Cardiac atrium fibroblast (primary cell): ENCODE results near the genes SARNP, SUOX, ESYT1 and RBMS2.

- RAMPAGE, long total RNA, result no peak
Measured at GRCh38 chr12:55703757-55704772, 3.6 kb downstream of the ITGA7 start.

DNA sequence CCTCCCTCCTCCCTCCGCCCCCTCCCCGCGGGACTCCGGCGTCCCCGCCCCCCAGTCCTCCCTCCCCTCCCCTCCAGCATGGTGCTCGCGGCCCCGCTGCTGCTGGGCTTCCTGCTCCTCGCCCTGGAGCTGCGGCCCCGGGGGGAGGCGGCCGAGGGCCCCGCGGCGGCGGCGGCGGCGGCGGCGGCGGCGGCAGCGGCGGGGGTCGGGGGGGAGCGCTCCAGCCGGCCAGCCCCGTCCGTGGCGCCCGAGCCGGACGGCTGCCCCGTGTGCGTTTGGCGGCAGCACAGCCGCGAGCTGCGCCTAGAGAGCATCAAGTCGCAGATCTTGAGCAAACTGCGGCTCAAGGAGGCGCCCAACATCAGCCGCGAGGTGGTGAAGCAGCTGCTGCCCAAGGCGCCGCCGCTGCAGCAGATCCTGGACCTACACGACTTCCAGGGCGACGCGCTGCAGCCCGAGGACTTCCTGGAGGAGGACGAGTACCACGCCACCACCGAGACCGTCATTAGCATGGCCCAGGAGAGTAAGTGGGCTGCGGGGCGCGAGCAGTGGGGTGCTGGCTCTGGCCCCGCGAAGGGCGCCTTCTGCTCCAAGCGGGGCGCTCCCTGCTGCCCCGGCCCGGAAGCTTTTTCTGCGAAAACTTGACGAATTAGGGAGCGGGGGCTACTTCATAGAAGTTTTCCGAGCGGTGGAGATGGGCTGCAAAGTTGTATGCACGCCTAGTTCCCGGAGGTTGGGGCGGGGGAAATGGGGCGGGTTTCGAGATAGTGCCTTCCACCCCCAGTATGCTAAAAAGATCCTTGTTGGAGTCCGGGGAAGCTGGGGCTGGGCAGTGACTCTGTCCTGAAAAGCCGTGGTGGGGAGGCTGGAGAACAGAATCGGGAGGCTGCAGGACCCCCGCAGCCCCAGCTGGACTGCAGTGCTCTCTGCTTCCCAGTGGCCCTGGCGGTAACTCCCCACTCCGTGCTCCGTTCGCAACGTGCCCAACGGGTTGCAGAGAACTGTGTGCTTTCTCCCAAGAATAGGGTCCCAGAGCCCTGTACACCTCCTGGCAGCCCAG lies 647 bp downstream of the GDF11 start:
- RAMPAGE, long total RNA, result no peak

DNA sequence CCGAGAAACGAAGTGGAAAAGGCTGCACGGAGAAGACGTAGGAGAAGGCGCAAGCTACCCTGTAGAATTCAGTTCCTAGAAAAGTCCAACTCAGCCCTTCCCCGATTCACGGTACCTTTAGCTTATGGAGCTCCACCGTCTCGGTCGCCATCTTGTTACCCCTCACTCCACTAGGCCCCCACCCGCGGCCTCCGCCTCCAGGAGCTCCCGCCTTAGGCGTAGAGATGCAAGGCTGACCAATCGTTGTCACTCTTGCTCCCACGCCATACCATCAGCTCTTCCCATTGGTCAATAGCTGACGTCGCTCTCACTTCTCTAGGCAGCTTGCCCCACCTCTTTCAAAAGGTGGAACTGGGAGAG lies at the start of gene SARNP:
Gene SARNP, minus strand, starts transcription at position 174 of the 360 bp plus-strand sequence.
- RAMPAGE, long total RNA, result start-site peak on the minus strand centred at position 173 of the sequence, 27 bp wide, 1,659 and 450 reads in 2 replicates

DNA sequence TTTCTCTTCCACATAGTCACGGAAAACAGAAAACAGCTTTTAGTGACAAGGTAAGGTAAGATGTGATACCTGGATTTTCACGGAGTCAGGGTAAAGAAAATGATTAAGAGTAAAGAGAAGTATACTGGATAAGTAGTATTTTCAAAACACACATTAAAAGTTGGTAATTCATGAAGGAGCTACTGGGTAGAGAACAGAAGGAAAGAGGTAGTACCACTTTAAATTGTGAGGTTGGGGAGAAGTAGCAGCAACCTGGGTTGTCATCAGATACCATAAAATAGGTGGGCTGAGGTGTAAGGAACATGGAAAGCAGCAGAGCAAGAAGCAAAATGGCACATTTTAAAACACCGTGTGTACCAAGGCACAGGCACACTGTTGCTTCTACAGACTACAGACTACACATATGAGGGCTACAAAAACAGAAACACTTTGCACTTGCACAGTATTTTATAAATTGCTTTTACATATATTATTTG lies 1.9 kb downstream of the PYM1 start:
- RAMPAGE, long total RNA, result no peak

GRCh38 chr12:55926708-55927613 lies 733 bp downstream of the PYM1 start:
- RAMPAGE, long total RNA, result no peak

GRCh38 chr12:55931278-55931859 lies 407 bp downstream of the DGKA start:
- RAMPAGE, long total RNA, result no peak

- RAMPAGE, long total RNA, result no peak
Measured at GRCh38 chr12:55955382-55955887, 10.4 kb downstream of the PMEL start.

GRCh38 chr12:55991293-55991698 lies 5.8 kb upstream of the SUOX start:
- RAMPAGE, long total RNA, result no peak

DNA sequence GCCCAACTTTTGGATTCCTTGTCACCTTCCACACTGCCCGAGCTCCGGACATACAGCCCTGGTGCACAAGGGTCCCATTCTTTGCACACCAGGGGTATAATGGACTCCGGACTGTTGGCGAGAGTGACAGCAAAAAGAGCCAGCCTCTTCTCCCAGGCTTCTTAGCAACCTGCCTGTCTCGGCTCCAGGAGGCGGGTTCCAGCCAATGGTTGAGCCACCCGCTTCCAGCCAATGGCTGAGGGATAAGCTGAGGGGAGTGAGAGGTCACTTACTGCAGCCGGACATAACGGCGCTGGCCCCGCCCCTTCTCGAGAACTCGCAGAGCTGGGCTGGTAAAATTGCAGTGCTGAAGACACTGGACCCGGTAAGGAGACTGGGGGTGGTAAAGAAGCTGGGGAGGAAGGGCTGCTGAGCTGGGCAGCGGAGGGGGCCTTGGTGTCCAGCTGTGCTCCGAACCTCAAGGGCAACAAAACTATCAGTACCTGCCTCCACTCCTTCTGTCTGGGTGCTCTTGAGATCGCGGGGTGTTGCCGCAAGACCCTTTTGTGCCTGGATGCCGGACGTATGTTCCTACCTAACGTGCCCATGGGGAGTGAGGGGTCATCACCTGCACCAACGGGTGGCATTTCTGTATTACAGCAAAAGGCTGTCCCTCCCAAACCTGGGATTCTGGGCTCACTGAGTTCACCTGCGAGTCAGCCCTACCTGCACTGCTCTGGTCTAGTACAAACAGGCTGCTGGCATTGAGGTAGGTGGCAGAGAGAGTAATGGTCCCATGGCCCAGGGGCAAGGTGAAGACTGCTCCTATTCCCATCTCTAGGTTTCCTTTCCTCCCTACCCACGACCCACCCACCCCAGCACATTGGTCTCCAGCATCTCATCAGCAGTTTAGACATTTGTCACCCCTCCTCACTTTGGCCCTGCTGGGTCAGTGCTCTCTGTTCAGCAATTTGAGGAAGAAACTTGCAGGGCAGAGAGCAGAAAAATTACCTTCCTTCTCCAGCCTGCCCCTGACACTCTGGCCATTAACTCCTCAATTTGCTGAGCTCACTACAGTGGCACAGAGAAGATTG lies at the start of gene SUOX:
Gene SUOX, plus strand, starts transcription at position 301 of the 1,073 bp plus-strand sequence.
- RAMPAGE, long total RNA, result no peak

- RAMPAGE, long total RNA, result no peak
Measured at GRCh38 chr12:56020202-56020652, 616 bp upstream of the IKZF4 start.

- RAMPAGE, long total RNA, result no peak
Measured at GRCh38 chr12:56080265-56080689, 312 bp downstream of the ERBB3 start.

DNA sequence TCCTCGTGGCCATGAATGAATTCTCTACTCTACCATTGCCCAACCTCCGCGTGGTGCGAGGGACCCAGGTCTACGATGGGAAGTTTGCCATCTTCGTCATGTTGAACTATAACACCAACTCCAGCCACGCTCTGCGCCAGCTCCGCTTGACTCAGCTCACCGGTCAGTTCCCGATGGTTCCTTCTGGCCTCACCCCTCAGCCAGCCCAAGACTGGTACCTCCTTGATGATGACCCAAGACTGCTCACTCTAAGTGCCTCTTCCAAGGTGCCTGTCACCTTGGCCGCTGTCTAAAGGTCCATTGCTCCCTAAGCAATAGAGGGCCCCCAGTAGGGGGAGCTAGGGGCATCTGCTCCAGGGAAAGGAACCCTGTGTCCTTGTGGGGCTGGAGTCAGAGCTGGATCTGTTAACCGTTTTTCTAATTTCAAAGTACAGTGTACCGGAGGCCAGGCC lies 5.1 kb downstream of the ERBB3 start:
- RAMPAGE, long total RNA, result no peak

DNA sequence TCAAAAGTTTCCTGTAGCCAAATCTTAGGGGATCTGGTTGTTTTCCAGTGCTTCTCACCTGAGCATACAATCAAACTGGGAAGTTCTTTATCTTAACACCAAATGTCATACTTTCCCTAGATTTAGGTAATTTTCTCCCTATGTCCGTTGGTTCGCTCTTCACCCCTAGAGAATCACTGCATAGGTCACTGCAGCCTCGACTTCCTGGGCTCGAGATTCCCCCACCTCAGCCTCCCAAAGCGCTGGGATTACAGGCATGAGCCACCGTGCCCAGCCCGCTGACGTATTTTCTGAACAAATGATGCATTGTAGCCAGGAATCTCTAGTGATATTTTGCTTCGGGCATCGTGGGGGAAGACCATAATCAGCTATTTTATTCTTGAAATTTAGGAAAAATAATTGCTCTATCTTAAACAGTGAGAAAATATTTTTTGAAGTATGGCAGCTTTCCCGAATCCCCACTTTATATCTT lies 1.1 kb upstream of the RPL41 start:
- RAMPAGE, long total RNA, result no peak

DNA sequence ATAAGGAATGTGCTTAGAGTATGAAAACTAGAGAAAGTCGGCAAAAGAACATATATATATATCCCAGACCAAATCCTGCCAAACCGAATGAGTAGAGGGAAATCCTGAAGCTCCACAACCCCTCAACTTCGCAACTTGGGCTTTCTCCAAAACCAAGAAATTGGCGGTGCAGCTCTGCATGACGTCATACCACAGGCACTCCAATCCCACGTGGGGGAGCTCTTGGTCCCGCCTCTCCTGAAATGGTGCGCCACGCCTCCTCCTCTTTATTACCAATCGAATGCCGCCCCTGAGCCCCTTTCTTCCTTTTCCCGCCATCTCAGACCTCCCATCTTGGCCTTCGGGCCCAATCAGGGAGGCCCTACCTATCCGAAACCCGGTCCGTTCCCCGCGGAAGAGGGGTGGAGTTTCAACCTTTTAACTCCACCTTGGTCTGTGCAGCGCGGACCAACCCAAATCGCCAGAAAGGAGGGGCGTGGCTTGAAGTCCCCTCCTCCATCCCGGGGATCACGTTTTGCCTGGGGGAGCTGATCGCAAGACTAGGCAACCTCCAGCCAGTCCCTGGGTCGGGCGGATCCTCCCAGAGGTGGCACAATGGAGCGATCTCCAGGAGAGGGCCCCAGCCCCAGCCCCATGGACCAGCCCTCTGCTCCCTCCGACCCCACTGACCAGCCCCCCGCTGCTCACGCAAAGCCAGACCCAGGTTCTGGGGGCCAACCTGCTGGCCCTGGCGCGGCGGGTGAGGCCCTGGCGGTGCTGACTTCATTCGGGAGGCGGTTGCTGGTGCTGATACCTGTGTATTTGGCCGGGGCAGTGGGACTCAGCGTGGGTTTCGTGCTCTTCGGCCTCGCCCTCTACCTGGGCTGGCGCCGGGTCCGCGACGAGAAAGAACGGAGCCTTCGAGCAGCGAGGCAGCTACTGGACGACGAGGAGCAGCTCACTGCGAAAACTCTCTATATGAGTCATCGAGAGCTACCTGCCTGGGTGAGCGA lies at the start of gene ESYT1:
Gene ESYT1, plus strand, starts transcription at position 542 of the 992 bp plus-strand sequence.
- RAMPAGE, long total RNA, result no peak

- RAMPAGE, long total RNA, result no peak
Measured at GRCh38 chr12:56228821-56229700, 790 bp upstream of the SLC39A5 start.

DNA sequence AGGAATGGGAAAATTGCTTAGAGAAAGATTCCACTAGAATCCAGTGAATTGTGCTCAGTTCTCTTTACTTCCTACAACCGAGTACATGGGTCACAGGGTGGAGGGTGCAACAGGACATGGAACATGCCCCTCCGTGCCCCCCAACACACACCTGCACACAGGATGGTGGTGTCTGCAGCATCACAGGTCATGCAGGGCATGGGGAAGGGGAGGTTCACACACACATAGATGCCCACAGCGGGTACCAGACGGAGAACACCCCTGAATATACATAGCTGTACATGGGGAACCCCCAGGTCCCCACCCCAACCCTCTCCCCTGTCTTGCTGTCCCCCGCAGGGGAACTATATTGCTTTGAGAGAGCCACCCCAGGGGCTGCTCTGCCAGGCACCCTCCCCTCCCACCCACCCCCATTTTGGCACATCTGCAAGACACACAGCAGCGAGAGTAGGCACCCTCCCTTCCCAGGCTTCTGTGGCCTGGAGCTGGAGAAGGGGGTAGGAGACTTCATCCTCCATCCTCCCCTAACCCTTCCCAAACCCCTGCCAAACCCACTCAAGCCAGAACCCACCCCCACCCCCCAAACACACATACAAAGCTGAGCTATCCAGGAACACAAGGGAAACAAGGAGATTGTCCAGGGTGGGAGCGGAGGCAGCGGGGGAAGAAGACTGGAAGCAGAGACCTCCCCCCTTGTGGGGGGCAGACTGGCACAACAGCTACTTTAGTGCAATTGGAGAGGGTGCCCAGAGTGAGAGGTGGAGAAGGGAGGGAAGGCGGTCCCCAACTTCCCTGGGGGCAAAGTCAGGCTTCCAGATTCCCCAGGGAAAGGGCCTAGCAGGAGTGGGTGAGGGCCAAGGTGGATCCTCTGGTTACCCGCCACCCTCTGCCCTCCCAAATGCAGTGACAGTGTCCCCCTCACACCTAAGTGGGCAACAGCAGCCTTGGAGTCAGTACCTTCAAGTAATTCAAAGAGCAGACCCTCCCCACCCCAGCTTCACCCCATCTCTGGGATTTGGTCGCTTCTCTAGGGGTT lies 8.6 kb downstream of the SLC39A5 start:
- RAMPAGE, long total RNA, result no peak

DNA sequence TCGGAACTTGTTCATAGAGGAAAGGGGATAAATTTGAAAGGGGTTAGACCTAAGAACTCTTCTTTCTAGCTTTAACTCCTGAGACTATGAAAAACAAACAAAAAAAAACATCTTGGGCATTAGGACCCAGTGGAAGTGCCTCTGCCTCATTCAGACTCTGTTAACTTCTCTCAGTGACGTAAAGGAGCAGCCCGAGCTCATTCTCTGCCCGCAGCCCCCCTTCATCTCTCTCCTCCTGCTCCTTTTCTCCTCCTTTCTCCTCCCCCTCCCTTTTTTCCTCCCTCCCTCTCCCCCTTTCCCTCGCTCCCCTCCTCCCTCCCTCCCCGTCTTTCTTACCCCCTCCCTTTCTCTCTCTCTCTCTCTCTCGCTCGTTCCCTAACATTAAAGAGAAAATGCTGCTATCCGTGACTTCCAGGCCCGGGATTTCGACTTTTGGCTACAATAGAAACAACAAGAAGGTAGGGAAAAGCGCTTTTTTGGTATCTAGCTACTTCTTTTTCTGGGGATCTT lies at the start of gene RBMS2:
Gene RBMS2, plus strand, starts transcription at position 189 of the 510 bp plus-strand sequence.
- RAMPAGE, long total RNA, result no peak

DNA sequence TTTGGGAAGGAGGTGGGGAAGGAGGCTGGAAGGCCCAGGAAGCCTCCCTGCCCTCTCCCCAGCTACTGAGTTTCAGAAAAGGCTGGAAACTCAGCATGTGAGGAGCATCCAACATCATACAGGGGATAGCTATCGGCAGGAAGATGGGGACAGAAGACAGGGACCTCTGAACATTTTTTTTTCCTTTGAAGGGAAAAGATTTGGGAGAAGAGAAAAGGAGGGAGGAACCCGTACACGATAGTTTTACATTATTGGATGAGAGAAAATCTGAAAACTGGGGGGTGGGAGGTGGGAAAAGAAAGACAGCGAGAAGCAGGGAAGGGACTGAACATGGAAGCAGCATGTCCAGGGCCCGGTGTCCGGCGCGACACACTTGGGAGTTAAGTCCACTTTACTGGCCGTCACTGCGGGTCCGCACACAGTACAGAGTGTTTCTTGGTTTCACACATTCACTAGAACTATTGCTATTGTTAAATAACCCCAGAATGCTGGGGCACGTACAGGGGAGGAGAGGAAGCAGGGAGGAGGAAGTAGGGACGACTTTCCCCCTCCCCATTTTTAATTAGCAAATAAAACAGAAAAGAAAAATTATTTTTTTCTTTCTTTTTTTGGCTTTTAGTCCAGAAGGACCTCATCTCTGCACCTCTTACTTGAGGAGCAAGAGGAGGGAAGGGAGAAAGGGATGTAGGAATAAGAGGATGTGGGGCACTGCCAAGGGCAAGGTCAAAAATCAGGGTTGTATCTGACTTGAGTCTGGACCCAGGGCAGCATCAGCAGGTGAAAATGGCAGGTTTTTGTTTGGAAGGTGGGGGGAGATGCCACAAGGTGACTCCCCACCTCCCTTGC lies 32.1 kb downstream of the BAZ2A start:
- RAMPAGE, long total RNA, result no peak

- RAMPAGE, long total RNA, result no peak
Measured at GRCh38 chr12:56635449-56635820, 5.3 kb upstream of the BAZ2A start.

DNA sequence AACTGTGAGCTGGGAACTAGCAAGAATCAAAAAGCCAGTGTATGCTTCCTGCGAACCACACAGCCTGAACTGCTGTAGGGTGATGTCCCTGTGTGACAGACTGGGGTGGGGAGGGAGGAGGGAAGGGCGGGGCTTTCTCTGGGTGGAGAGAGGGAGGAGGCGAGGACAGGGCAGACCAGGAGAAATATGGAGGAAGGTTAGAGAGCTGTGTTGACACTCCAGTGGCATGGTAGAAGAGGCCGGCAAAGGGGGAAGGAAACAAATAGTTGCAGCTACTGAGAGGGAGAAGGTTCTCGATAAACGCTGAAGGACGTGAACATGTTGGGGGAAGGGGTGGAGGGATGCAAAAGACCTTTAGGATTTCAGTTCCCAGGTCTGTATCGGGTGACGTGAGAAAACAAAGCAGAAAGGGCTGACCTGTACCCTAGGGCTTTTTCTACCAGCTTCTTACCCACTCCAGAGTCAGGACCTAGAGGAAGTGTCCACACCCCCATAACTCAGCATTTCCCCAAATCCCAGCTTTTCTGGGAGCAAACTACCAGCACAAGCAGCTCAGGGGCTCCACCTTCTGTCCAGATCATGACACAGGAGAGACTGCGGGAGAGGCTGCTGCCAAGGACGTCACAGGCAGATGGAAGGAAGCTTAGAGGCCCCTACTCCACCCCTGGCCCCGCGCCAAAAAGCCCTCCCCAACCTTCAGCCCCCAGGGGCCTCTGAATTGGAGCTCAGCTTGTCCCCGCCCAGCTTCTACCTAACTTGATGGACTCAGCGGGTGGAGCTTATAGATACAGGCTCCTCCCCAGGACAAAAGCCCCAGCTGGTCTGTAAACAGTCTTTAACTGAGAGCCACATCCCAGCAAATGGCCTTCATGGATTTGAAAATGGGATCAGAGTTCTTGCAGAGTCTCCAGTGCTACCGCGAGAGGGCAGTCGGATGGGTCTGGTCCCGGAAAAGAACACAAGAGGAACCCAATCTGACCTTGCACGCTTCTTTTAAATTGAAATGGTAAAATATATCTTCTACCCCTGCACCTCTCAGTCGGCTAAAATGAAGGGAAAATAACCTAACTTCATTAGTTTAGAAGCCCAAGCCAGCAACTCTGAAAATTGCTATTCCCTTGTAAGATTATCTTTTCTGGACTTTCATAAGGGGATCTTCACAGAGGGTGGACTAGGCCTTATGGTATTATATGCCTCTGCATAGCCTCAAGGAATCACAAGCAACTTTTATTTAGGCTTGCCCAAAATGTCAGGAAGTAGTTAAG lies 6.6 kb upstream of the BAZ2A start:
- RAMPAGE, long total RNA, result no peak